Epithelial cell of esophagus (primary cell): ENCODE results near the gene OCM.

GRCh38 chr7:5523624-5524779, 6.4 kb downstream of the ACTB start:
- RRBS = no CpG with 5 or more reads among the region's 23 CpGs

DNA sequence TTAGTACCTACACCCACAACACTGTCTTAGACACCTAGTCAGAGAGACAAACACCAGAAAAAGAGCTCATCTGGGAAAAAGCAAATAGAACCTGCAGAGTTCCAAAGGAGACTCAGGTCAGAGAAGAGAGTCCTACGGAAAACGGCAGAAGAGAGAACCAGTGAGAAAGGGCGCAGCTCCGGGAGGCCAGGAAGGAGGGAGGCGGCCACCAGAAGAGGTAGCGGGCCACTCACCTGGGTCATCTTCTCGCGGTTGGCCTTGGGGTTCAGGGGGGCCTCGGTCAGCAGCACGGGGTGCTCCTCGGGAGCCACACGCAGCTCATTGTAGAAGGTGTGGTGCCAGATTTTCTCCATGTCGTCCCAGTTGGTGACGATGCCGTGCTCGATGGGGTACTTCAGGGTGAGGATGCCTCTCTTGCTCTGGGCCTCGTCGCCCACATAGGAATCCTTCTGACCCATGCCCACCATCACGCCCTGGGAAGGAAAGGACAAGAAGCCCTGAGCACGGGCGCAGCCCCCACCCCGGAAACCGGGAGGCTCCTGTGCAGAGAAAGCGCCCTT, 1.4 kb downstream of the ACTB start:
- RRBS = 2% methylated on average over 2 of the region's 24 CpGs

- RRBS = 37% methylated on average over 8 of the region's 26 CpGs
These were observed 86.0 kb downstream of the RNF216 start for GRCh38 chr7:5695132-5696261.

DNA sequence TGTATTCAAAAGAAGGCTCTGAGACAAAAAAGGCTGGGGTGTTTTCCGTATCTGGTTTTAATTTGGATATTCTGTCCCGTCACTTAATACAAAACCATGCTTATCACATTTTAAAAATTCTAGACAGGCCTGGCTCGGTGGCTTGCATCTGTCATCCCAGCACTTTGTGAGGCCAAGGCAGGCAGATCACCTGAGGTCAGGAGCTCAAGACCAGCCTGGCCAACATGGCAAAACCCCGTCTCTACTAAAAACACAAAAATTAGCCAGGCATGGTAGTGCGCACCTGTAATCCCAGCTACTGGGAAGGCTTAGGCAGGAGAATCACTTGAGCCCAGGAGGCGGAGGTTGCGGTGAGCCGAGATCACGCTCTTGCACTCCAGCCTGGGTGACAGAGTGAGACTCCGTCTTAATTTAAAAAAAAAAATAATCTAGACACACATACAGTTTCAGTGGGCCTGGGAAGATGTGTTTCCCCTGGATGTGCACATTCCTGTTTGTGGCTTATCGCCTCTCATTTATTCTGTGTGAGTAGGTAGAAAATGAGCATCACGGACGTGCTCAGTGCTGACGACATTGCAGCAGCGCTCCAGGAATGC, at the start of gene OCM:
TSS of gene OCM (plus strand) at position 448 of the 596 bp plus-strand sequence.
- RRBS = no CpG with 5 or more reads among the region's 15 CpGs

GRCh38 chr7:6139369-6140435, 35.0 kb downstream of the USP42 start:
- RRBS = 93% methylated on average over 5 of the region's 19 CpGs

DNA sequence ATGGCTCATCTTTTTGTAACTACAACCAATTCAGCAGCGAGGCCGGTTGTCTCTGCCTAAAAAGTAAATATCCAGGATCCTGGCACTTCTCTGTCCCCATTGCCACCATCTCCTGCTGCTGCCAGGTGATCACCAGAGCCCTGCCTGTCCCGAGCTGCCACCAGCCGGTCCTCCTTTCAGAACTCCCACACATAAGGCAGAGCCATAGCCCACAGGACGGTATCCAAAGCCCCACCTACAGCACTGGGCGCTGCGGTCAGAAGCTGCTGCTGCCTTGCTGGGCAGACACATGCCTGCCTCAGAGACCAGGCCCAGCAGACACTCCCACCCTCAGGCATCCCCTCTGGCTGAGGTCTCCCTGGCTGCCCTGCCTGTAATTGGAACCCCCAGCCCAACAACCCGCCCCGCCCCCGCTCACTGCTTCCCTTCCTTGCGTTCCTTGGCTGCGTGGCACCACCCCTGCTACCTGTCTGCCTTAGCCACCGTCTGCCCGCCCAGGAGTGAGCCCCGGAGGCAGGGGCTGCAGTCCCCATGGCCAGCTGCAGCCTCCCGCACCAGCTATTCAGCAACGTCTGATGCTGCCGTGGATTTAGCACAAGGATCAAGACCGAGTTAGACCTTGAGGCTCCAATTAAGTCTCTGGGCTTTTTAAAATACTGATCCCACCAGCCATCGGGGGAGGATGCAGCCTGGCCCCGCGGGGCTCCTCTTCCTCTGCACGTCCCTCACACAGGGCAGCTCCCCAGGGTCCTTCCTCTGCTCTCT, 67.0 kb downstream of the USP42 start:
- RRBS = no CpG with 5 or more reads among the region's 23 CpGs

DNA sequence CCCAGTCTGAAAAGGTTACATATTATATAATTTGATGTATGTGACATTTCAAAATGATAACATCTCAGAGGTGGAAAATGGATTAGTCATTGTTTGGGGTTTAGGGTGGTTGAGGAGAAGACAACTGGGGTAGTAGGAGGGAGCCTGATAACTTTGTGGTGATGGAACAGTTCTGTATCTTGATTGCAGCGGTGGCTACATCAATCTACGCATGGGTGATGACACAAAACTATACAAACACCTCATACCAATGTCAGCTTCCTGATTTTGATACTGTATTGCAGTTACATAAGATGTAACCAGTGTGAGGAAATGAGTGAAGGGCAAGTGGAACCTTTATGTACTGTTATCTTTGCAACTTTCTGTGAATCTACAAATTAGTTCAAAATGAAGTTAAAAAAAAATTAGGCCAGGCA, 51.1 kb downstream of the CYTH3 start:
- RRBS = no CpG with 5 or more reads among the region's 2 CpGs

DNA sequence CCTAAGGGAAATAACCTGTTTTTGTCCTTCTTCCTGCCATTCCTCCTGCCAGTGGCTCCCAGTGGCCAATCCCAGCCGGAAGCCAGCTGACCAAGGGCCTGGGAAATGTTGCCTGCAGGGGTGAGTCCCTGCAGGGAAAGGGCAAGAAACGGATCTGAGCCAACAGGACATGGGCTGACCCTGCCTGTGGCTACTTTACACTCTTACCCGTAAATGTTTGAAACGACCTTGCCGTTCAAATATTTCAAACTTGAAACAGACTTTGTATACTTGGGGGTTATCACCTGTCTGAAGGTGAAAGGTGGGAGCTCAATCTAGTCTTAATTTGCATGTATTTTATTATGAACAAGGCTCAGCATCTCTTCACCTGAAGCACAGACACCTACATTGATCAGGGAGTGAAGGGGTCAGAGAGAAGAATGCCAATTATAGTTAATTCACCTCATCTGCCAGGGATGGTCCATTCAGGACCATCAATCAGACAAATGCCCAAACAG, 3.3 kb downstream of the CYTH3 start:
- RRBS = no CpG with 5 or more reads among the region's 5 CpGs

DNA sequence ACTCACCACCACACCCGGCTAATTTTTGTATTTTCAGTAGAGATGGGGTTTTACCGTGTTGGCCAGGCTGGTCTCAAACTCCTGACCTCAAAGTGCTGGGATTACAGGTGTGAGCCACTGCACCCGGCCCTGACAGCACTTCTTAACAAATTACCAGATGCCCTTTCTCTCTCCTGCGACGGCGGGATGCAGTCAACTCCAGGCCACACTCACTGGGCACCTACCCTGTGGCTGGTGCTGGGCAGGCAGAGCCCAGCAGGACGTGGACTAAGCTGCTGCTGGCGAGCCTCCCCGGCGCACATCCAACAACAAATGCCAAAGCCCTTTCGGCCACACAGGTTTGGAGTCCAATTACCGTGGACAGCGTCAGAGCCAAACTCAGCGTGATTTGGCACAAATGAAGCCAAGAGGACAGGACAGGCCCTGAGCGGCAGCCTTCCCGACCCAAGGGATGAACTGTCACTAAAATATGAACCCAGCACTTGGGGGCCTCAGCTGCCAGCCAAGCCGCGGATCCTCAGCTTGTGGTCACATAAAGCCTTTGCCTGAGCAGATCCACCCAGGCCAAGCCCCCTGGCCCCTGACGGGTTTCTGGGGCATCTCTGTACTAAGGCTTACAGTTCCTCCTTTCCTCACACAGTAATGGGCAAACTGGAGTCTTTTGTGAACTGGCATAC, 28.4 kb downstream of the DAGLB start:
- RRBS = no CpG with 5 or more reads among the region's 19 CpGs

DNA sequence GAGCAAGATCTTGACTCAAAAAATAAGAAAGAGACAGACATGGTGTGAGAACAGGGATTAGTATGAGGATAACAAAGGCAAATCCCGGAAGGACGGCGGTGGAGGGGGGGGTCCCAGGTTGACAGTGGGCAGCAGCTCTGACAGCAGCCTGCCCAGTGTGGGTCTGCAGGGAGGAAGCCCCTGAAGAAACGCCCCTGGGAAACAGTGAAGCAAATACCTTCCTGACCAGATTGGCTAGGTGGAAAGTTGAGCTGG, 3.9 kb upstream of the ZNF853 start:
- RRBS = no CpG with 5 or more reads among the region's 4 CpGs

DNA sequence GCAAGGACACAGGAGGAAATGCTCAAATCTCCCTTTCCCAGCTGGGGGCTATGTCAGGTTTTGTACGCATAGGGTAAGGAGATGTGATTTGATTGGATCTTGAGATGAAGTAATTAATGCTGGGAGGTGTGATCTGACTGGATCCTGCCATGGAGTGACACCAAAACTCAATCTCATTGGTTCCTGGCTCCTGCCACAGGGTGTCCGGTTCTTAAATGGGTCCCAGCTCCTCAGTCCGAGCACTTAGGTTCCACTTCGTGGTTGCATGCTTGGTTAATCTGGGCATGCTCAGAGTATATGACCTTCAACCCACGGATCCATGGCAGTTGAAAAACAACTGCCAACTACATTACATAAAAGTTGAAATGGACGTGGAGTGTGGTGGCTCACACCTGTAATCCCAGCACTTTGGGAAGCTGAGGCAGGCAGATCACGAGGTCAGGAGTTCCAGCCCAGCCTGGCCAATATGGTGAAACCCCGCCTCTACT, 3.1 kb upstream of the ZNF12 start:
- RRBS = no CpG with 5 or more reads among the region's 8 CpGs

DNA sequence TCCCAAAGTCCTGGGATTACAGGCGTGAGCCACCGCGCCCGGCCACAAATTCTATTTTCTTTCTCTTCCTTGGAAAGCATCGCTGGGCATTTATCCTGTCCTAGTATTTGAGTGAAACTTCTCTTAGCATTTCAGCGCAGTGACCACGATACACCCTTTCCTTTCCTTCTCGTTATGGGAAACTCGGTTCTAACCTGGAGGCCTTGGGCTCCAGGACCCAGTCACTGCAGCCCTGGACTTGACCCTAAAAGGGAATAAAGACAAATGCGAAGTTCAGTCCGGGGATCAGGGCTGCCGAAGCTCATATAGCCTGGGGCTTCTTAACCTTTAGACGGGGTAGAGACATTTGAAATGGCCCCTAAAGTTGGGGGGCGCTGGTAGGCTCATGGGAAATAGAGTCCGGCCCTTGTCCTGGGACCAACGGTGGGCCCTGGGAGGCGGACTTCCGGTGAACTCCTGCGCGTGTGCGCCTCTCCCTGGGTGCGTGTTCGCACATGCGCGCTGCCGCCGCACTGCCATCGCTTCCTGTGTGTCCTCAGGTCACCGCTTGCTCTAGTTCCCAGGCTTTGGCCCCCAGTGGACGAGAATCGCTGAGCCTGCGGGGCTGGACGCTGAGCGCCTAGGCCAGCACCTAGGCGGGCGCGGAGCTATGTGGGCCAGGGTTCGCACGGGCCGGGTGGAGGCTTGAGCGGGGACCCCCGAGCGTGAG, 22.7 kb upstream of the ZNF12 start:
- RRBS = 1% methylated on average over 5 of the region's 43 CpGs

DNA sequence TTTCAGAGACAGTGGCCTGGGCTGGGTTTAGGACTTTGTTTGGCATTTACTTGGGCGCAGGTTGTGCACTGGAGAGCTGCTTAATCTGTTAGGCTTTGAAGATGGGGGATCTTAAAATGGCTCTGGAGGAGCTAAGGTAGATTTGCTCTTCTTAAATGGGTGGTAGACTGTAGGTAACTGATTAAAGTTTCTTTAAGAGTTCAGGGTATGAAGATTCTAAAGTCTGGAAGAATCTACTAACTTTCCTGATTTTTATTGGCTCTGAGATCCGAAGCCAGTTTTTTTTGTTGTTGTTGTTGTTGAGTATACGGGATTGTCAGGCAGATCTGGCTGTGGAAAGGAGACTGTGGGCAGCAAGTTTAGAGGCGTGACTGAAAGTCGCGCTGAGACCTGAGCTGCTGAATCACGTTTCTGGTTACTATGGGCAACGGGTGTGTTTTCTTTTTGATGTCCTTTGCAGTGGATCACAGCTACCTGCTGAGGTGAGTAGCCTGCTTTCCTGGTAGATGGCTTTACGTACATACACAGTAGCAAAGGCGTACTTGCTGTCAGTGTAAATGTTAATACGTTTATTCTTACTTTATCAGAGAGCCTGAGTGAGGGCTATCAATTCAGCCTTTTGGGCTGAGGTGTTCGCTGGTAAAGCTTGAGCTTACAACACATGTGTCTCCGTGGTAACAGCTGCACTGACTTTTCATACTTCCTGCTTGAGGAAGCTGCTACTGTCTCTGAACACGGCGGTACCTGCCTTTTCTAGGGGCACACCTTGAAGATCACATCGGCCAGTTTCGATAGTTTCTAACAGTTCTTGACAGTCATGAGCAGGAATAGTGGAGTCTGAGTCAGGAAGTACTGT, 165.0 kb upstream of the CCZ1B start:
- RRBS = no CpG with 5 or more reads among the region's 17 CpGs

GRCh38 chr7:7156797-7157571, 25.4 kb upstream of the C1GALT1 start:
- RRBS = no CpG with 5 or more reads among the region's 5 CpGs

- RRBS = no CpG with 5 or more reads among the region's 5 CpGs
These were observed 2.5 kb downstream of the C1GALT1 start for GRCh38 chr7:7184638-7185363.

DNA sequence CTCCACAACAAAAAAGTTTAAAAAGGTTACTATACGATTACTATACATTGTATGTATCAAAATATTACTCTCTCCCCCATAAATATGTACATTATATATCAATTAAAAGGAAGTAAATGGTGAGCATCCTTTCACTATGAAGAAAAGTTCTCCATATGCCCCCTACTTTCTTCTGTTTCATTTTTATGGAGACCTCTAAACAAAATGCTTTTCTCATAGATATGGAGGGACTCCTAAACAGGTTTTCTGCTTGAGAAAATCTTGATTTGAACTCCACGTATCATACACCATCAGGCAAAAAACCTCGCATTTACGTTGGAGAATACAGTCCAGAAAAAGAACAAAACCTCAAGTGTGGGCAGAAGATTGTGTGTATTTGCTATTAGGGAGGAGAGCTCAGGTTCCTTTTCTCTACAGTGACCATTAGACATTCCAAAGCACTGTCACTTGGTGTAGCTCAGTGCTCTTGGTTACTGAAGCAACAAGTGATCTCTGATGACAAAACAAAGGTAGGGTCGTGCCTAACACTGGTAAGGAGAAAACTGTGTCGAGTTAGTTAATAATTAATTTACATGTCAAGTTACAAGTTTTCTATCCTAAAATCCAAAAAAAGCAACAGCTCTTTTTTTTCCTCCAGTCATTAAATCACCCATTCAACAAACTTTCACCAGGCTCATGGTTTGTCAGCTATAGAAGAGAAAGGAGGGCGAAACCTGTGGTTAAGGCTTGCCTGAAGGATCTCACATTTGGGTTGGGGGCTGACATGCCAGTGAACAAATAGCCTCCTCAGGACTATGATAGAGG, 72.5 kb downstream of the C1GALT1 start:
- RRBS = no CpG with 5 or more reads among the region's 7 CpGs

DNA sequence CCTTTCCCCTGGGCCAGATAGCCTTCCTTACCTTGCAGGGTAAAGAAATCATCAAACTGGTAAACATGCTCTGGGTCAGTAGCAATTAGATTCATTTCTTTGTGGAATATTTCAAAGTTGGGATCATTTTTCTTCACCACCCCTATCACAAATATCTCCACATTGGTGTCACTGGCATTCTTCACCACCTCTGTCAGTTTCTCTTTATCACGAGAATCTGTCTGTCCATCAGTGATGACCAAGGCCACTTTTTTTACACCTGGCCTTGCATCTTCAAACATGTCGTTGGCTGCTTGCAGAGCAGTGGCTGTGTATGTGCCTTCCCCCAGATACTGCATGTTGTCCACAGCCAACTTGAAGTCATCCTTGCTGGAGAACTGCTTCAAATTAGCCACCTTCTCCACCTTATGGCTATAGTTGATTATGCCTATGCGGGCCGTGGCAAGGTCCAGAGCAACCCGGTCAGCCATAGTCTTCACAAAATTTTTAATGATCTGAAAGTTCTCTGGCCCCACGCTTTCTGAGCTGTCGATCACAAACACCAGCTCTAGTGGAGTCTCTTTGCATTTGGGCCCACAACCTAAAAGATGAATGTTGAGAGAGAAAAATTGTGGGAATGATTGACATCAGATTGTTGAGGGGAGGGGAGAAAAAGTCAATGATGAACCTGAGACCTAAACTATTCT, 162.6 kb downstream of the COL28A1 start:
- RRBS = no CpG with 5 or more reads among the region's 7 CpGs

GRCh38 chr7:7570452-7571149, 3.9 kb downstream of the MIOS start:
- RRBS = no CpG with 5 or more reads among the region's 6 CpGs

DNA sequence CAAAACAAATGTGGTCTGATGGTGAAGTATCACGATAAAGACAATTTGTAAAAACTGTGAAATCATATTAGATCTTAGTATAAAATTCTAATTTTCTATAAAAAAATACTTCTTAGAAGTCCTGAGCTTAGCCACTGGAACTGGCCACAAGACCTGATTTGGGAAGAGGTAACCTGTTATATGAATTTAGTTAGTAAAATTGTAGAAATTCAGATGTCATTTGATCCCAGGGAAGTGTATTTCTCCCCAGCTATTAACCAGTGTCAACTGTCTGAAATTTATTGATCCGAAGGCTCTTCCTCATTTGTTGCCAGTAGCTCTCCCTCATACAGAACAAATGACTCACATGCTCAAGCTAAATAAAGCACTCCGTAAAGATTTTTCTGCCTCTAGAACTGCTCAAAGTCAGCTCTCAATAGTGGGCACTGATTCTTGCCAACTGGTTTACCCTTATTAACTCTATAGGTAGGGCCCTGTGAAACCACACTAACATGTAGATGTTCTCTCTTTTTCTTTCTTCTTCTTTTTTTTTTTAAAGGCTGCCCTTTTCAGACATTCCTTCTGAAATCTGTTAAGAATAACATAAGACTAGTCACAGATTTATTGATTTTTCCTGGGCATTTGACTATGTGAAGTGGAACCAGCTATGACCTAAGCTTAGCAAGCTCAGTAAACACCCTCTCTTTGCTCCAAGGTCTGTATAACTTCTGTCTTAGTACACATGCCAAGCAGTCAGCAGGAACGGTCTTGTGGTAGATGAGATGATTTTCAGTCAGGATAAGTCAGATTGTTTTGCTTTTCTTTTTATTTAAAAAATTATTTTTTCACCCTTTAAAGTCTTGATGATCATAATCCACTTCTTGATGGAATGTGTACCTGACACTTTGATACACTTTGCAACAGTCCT, 21.8 kb downstream of the RPA3 start:
- RRBS = no CpG with 5 or more reads among the region's 4 CpGs

DNA sequence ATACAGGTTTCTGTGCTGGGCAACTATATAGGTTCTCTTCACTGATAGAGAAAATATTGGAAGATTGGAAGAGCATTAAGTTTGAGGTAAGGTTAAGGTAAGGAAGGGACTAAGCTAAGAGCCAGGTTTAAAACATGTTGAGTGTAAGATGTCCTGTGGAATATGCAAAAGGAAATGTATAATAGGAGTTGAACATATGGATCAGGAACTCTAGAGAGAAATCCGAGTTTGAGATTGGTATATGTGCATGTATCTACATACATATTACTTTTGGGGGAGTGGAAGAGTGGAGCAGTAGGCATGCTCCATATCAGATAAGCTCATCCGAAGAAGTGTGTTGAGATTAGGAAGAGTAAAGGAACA, 101.6 kb upstream of the GLCCI1 start:
- RRBS = no CpG with 5 or more reads among the region's 2 CpGs